ENCODE results near the genes PRF1 and SGPL1.

GRCh38 chr10:70602459-70603151, at the start of gene PRF1:
PRF1 (minus strand) TSS chr10:70602741.
- PRO-cap = bidirectional peak, plus-strand start at chr10:70602884, minus-strand start at chr10:70602739
- RAMPAGE, long total RNA, 4 experiments = start-site peak on the minus strand in 2 of 4 experiments, at chr10:70602696-70602815 at its widest, 11 to 12 reads per replicate

GRCh38 chr10:70603182-70604161, 931 bp upstream of the PRF1 start:
- PRO-cap = unidirectional peak, minus-strand start at chr10:70603539
- RAMPAGE, long total RNA, 4 experiments = no peak in any of the 4 experiments

- PRO-cap = no peak
- RAMPAGE, long total RNA, 4 experiments = no peak in any of the 4 experiments
Measured at GRCh38 chr10:70673076-70674330, 1.2 kb downstream of the ADAMTS14 start.

GRCh38 chr10:70681787-70682082, 9.4 kb downstream of the ADAMTS14 start:
- PRO-cap = no peak
- RAMPAGE, long total RNA, 4 experiments = no peak in any of the 4 experiments

GRCh38 chr10:70815554-70816161, at the start of gene SGPL1:
SGPL1 (plus strand) TSS chr10:70815948.
- PRO-cap = bidirectional peak, plus-strand start at chr10:70815949, minus-strand start at chr10:70815790
- RAMPAGE, long total RNA, 4 experiments = start-site peak on the plus strand in 4 of 4 experiments, at chr10:70815933-70816048 at its widest, 117 to 911 reads per replicate

DNA sequence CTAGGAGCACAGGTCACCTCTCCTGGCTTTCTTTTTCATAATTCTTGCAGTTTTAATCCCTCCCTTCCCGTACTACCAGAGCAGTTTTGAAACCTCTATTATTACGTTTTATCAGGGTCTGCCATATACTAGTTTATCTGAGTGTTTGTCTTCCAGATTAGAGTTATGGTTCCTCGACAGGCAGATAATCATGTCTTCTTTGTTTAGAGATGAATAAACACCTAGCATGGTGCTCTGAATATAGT, 1.7 kb downstream of the SGPL1 start:
- PRO-cap = no peak
- RAMPAGE, long total RNA, 4 experiments = no peak in any of the 4 experiments

DNA sequence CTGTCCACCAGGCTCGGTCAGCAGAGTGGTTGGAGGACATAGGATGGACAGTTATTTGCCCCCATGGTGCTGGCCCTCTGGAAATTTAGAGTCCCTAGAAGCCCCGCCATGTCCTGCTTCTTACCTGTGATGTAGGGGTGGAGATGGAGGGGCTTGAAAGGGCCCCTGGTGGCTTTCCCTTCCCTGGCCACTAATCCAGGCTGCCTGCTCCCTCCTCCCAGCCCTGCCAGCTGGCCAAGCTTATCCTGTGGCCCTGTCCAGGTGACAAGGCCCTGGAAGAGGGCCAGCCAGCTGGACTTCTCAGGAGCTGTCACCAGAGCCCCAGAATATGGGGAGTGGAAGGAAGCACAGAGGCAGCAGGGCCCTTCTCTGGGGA, 52.4 kb upstream of the PCBD1 start:
- PRO-cap = no peak
- RAMPAGE, long total RNA, 4 experiments = no peak in any of the 4 experiments

GRCh38 chr10:71013988-71014442, 125.7 kb upstream of the PCBD1 start:
- PRO-cap = no peak
- RAMPAGE, long total RNA, 4 experiments = no peak in any of the 4 experiments

DNA sequence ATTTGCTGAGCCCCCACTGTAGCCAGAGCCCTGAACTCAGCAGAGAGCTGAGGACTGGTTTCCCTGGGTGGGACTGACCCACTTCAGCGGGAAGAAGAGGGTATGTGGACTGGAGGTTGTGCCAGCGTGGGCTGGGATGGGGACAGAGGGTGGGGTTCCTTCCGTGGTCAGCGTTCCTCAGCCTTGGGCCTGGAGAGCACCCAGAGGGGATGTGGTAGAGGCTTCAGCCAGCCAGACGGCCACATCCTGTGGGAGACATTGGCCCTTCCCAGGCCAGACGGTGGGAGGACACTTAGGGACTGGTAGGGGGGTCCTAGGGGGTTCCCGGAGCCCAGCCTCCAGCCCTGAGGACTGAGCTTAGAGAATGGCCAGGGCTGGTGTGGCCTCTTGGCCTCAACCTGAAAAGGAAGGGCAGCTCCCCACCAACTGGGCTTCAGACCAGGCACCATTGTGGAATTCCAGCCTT, 23.0 kb downstream of the UNC5B start:
- PRO-cap = no peak
- RAMPAGE, long total RNA, 4 experiments = no peak in any of the 4 experiments

GRCh38 chr10:71243845-71244372, 31.5 kb downstream of the UNC5B start:
- PRO-cap = unidirectional peak, plus-strand start at chr10:71244231
- RAMPAGE, long total RNA, 4 experiments = no peak in any of the 4 experiments

DNA sequence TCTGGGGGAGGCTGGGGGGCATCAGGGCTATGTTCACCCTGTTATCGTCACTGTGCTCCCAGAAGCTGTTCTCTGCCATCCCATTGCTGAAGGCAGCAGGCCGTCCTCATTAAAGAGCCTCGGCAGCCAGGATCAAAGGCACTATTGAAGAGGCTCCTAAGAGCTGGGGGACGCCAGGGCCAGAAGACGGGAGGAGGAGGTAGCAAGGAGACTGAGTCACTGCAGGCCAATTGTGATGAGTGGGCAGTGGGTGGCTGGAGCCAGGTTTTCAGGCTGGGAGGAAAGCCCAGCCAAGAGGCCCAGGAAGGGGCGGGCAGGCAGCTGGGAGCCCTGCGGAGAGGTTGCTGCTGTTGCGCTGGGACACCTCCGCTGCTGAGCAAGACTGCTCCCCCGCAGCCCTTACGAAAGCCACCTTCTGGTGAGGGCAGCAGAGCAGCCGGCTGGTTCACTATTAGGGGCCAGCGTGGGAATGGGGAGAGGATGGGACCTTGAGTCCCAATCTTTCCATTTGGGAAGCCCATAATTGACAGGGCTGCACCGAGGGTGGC, 48.3 kb downstream of the UNC5B start:
- PRO-cap = no peak
- RAMPAGE, long total RNA, 4 experiments = no peak in any of the 4 experiments

DNA sequence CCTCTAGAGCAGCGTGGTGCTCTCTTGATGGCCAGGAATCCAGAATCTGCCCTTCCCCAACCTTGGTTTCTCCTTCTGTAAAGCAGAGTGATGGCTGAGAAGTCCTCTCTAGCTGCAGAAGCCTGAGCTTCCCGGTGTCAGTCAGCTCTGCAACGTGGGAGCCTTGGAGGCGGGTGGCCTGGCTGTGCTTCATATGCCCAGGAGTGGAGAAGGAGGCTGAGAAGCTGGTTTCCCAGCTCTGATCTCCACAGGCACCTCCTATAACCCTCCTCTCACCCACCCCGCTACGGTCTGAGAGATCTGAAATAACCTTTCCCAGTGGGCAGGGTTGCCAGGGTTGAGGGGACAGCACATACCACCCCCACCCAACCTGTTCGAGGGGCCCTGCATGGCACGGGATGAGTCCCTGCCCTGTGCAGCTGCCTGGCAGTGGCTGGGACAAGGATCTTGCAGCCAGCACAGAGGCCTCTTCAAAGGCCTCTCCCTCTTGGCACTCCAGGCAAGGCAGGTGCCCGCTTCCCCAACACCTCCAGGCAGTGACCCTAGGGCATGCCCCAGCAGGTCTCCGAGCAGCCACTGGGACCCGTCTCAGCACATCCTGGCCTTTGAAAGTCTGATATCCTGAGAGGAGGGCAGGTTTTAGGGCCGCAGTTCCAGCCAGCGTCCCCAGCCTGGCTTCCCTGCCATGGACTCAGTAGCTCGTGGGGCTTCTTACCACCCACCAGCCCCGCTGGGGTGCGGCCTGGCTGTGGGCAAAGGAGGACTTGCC, 18.3 kb upstream of the SLC29A3 start:
- PRO-cap = no peak
- RAMPAGE, long total RNA, 4 experiments = no peak in any of the 4 experiments

DNA sequence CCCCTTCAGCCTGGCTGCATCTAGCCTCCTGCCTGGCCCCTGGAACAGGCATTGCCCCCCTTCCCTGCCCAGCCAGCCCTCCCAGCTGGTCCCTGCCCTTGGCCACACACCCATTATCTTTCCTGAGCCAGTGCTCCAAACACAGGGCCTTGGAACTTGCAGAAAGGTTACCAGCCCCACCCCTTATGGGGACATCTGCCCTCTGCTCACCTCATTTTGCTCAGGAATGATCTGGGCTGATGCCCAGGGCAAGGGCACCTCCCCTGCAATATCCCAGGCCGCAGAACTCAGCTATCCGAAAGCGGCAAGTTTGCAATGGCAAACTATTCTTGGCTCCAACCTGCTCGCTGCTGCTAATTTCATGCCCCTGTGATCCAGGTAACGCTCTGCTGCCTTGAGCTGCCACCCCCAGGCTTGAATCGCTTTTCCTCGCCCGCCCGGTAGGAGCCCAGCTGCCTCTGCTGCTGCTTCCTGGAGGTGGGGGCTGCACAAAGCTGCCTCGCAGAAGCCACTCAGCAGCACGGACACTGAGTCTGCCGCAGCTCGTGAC, 18.1 kb downstream of the SLC29A3 start:
- PRO-cap = no peak
- RAMPAGE, long total RNA, 4 experiments = no peak in any of the 4 experiments

- PRO-cap = no peak
- RAMPAGE, long total RNA, 4 experiments = no peak in any of the 4 experiments
Measured at GRCh38 chr10:71358370-71358758, 38.4 kb upstream of the CDH23 start.

DNA sequence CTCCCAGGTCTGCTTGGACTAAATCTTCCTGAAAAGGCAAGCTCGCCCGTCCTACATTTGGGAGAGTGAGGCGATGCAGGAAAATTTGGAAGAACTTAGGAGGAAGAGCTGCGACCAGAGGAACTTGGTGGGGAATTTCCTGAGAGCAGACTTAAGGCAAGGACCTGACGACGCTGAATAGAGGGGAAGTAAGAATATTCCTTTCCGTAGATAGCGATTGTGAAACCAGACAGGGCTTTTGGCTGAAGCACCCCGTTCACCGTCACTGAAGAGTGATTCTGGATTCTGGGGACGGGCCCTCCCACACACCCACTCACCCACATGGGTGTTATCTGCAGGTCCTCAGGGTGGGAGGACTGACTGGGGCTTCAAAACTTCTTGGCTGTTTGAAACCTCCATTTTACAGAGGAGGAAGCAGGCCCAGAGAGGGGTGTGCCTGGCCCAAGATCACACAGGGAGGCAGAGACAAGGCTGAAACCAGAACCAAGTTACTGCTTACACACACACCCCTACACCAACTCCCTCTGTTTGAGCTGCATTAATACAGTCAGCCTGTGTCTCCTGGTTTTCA, 37.3 kb upstream of the CDH23 start:
- PRO-cap = no peak
- RAMPAGE, long total RNA, 4 experiments = no peak in any of the 4 experiments

GRCh38 chr10:71462333-71462782, 65.6 kb downstream of the CDH23 start:
- PRO-cap = no peak
- RAMPAGE, long total RNA, 4 experiments = no peak in any of the 4 experiments

DNA sequence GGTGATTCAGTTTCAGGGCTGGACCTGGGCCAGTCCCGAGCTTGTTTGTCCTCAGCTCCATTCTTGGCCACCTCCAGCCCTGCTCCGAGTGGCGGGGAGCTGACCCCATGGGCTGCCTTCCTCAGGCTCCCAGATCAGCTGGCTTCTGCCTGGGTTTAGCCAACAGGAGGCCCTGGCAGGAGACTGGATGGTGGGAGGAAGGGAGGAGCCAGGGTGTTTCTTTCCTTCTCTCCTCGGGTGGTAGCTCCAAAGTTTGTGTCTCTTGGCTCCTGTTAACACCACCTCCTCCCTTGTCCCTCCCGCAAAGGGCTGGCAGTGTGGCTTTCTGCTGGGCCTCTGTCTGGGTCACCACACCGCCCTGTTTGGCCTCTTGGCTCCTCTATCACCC, 75.3 kb downstream of the CDH23 start:
- PRO-cap = no peak
- RAMPAGE, long total RNA, 4 experiments = no peak in any of the 4 experiments

DNA sequence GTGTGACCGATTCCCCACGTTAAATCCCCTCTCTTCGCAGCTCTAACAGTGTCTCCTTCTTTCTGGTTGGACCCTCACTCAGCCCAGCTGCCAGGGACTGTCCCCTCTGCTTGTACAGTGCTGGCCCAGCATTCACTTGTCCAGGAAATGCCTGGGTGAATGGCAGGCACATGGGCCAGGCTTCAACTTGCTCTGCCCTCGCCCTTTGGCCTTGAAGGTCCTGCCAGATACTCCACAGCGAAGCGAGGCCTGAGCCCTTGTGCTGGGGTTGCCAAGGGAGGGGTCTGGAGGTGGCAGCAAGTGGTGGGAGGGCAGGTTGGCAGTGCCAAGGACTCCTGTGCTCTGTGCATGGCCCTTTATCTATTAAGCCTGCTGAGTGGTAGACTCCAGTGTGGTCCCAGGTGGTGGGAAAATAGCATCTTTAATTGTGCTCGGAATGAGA, 75.7 kb downstream of the CDH23 start:
- PRO-cap = no peak
- RAMPAGE, long total RNA, 4 experiments = no peak in any of the 4 experiments

DNA sequence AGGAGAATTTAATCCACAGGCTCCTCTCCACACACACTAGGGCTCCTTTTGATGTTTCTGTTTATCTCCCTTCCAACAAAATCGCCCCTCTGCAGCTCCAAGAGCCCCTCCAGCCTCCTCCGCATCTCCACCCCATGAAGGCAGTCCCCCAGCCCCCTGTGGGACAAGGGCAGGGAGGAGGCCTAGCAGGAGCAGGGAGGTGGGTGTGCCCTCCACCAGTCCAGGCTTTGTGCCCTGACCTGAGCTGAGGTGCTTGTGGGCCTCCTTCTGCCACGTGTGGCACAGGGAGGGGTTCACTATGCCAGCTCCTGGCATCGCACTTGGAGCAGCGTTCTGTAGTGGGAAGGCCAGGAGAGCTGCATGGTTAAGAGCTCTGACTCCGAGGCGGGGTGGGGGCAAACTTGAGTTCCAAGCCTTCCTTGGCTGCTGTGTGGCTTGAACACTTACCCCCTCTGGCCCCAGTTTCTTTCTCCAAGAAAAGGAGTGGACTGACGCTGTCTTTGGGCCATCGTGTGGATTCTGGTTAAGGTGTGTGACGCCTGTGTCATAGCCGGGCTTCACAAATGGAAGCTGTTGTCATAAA, 80.3 kb downstream of the C10orf105 start:
- PRO-cap = bidirectional peak, plus-strand start at position 339 of the sequence, minus-strand start at position 229 of the sequence
- RAMPAGE, long total RNA, 4 experiments = no peak in any of the 4 experiments

DNA sequence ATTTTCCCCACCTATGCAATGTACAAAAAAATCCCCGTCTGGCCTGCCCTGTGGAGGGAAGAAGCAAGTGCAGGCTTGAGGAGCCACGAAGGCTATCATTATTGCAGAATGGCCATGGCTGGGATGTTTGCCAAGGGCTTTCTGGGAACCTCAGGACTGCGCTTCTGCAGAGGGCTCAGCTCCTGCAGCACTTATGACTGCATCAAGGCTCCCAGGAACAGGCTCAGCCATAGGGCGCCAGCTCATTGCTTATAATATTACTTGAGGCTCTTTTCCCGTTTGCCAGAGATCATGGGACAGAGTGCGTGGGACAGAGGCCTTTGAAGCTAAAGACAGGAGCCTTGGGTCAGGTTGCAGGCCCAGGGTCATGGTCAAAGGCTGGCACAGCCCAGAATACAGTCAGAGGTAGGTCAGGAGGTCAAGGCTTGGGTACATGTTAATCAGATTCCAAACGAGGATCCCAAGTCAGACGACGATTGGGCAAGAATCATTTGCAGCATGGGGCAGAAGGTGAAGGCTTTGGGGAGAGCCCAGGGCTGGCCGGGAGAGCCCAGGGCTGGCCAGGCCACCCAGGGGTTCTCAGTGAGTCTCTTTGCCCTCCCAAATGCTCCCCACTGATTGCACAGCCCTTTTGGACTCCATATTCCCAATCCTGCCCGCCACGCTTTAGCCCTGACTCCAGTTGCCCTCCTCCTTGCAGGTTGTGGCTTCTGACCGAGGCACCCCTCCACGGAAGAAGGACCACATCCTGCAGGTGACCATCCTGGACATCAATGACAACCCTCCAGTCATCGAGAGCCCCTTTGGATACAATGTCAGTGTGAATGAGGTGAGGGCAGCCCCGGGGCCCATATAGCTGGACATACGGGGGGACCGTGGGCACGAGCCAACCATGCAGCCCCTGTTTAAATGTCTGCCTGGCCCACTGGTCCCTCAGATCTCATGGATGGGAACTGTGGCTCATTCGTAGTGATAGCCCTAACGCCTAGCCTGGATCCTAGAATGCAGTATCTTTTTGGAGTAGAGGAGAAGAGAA, 20.9 kb upstream of the C10orf105 start:
- PRO-cap = no peak
- RAMPAGE, long total RNA, 4 experiments = no peak in any of the 4 experiments